ENCODE data around the gene TBL1XR1.

DNA sequence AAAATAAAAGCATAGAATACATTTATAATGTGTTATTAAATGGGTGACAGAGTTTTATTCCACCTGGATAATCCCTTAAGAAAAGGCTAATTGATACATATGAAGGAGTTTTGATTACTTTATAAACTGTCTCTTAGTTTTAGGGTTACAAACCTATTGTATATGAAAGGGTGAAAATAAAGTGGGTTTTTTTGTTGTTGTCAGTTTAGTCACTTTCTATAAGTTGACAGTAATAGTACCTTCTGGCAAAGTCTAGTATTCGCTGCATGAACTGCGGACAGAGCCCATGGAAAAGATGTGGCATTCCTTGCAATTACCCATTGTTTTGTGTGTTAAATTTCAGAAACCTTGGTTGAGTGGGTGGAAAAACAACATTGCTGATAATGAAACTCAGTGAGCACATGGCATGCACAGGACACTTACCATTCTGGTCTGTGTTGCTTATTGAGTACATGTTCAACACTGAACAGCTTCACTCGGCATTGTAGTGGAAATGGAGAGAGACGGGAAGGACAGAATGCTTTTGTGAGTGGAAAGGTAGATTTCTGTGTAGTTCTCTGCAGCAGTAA lies 165.2 kb downstream of the FNDC3B start:
- PRO-cap: no peak

DNA sequence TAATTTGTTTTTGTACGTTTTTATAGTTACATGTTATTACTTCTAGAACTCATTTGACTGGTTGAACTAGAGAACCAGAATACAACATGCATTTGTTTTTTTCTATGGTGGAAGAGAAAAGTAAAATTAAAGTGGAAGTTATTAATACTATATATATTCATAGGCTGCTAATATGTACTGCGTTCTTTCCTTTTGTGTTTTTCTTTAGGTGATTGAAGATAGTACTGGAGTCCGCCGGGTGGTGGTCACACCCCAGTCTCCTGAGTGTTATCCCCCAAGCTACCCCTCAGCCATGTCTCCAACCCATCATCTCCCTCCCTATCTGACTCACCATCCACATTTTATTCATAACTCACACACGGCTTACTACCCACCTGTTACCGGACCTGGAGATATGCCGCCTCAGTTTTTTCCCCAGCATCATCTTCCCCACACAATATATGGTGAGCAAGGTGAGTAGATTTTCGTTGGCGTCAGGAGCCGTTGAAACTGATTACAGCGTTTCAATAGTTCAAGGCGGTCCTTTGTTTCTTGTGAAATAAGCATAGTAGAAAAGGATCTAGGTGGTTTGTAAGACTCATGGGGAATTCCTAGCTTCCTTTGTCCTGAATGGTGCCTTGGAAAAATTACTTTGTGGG lies 200.8 kb downstream of the GHSR start:
- PRO-cap: no peak

GRCh38 chr3:172287771-172288857 lies 160.1 kb downstream of the GHSR start:
- PRO-cap: no peak

- PRO-cap: no peak
These were observed 145.8 kb downstream of the GHSR start for GRCh38 chr3:172302567-172302813.

- PRO-cap: no peak
These were observed 17.6 kb downstream of the TNFSF10 start for GRCh38 chr3:172505550-172506106.

DNA sequence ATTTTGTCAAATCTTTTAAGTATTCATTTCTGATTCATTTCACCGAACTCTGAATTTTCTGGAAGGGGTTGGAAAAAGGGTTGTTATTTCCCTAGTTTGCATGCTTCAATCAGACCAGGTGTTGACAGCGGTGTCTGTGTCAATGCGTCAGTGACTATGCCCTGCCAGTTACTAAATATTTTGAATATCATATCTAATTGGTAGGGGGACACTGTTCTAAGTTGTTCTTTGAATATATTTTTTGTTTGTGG lies 62.7 kb upstream of the TNFSF10 start:
- PRO-cap: no peak

- PRO-cap: no peak
These were observed 72.8 kb upstream of the TNFSF10 start for GRCh38 chr3:172595973-172596437.

DNA sequence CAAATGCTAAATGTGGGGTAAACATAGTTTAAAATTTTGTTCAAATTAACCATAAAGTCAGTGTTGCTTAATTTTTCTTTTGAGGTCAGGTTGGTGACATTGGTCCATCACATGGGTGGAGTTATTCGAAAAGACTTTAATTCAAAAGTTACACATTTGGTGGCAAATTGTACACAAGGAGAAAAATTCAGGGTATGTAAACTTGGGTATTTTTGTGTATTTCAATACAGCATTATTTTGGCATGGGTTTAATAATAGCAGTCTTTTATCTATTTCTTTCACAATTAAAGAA lies 9.5 kb downstream of the ECT2 start:
- PRO-cap: no peak

GRCh38 chr3:173006979-173007475 lies 134.0 kb downstream of the SPATA16 start:
- PRO-cap: no peak

DNA sequence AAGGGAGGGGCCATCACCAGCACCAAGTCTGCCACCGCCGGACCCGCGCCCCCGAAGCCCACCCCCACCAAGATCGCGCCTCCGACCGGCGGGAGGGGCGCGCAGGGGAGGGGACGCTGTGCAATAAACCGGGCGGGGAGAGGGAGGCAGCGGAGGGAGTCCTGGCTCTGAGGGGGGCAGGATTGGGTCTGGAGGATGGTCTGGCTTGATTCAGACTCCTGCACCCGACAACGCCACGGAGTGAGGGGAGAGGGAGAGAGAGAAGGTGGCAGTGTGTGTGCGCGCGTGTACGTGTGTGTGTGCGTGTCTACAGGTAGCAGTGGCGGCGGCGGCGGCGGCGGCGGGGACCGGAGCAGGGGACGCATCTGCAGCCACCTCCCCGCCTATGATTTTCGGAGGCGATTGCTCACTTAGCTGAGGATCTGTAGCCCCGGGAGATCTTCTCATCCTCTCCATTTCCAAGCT lies 1.8 kb upstream of the NLGN1 start:
- PRO-cap: no peak

GRCh38 chr3:173911428-173911790 lies 513.9 kb downstream of the NLGN1 start:
- PRO-cap: unidirectional peak, plus-strand start at chr3:173911709

- PRO-cap: no peak
These were observed 260.2 kb downstream of the NAALADL2 start for GRCh38 chr3:175119365-175119679.

DNA sequence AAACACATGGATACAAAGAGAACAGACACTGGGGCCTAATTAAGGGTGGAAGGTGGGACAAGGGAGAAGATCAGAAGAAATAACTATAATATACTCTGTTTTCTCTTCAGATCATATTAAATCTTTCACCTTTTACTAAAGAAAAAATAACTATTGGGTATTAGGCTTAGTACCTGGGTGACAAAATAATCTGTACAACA lies 313.6 kb downstream of the TBL1XR1 start:
- PRO-cap: no peak

DNA sequence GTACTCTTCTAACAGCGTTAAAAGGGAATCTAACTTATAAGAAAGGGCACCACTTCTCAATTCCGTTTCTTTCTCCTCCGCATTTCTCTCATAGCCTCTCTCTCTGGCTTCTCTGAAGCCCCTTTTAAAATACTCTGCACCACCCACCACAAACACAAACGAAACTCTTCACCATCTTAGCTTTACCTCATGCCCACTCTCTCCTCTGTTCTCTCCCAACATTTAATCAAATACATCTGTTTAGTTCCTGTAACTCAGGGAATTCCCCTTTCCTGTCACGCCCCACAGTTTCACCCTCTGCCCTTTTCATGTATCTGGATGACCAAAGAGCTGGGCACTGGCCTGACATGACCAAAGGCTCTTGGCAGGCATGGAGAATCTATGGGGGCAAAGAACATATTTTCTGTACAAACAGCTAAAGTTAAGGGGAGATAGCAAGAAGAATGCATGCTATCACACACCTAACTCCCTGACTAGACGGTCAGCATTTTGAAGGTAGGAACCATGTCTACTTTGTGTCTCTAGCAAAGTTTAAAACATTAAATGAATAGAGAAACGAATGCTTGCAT lies 270.0 kb downstream of the TBL1XR1 start:
- PRO-cap: no peak

GRCh38 chr3:176950721-176951055 lies 246.6 kb downstream of the TBL1XR1 start:
- PRO-cap: no peak

DNA sequence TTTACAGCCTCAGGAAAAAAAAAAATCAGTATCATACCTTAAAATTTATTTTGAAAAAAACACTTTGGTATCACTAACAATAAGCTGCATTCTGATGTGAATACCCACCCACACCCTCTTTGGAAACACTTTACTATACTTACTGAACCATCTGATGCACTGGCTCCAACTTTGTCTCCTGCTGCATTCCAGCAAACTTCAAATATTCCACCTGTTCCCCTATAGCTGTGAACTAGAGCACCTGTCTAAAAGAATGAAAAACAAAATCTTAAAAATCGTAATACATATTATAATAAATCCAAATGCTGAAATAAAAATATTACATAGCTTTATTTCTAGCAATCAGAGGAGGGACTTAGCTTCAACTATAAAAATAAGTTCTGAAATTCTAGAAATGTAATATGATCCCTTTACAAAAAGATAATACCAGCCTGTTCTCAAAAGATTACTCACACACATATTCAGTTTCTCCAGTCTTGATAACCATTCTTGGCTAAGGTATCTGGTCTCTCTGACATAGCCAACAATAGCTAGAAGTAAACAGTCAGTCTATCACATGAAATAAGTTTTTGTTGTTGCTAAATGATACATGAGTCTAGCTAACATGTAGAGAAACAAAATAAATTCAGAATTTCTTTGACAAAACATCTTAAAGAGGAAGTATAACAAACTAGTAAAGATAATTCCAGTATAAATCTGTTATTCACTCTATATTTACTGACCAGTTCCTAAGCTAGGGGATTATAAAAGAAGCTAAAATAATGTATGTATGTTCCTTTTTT lies 170.9 kb downstream of the TBL1XR1 start:
- PRO-cap: no peak

- PRO-cap: no peak
These were observed 145.8 kb downstream of the TBL1XR1 start for GRCh38 chr3:177051336-177052015.

- PRO-cap: bidirectional peak, plus-strand start at chr3:177197474, minus-strand start at chr3:177197225; bidirectional peak, plus-strand start at chr3:177197683, minus-strand start at chr3:177197764
These were observed at the start of gene TBL1XR1 for GRCh38 chr3:177197023-177198058. TBL1XR1 (minus strand) TSS chr3:177197482.

- PRO-cap: no peak
These were observed 4.3 kb upstream of the TBL1XR1 start for GRCh38 chr3:177201700-177201963.

- PRO-cap: no peak
These were observed 81.8 kb upstream of the TBL1XR1 start for GRCh38 chr3:177279057-177279474.

All from fallopian tube (tissue), 1 donor.